Vein endothelial cell (primary cell): ENCODE results near the genes HEBP2 and GJE1.

DNA sequence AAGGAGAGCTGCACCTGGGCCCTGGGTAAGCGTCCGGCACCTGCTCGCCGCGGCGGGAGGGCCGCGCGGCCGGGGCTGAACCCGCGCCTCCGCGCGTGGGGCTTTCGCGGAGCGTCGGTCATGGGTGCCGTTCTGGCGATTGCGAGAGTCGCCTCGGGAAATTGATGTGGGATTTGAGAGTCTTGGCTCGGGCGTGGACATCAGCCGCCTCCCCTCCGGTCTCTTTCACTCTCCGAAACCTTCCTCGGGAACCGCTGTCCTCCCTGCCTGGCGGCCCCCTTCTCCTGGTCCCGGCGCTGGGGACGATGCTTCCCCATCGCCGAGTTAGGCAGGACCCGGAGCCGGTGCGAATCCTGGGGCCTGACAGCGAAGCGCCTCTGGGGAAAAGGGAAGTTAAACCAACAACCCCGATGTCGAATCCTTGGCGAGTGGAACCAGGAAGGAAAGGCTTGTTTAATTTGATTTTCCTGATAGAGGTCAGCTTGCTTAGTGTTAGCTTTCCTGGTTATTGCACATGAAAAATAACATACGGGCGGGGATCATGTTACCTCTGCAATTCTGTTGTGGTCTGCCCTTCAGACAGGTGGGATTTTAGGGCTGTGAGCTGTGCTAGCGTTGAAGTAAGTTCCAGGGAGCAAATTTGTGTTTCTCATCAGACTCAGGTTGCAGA, 543 bp downstream of the ARFGEF3 start:
- CAGE, long polyA plus RNA = no peak

DNA sequence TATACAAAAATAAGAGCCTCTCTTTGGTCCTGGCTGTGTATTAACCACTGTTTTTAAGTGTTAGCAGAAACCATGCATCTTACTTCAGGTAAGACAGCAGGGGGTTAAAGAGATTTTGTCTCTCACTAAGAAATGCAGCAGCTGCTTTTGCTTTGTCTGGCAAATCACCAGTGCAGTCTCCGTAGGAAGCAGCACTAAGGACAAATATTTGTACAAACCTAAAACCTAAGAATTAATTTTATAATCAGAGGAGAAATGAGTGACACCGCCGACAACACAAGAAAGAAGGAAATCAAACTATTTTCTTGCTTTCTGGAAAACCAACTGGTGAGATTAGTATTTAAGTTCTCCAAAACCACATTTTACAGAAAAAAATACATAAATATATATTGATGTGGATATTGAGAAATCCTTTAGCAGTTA, 837 bp downstream of the SMIM28 start:
- CAGE, long polyA plus RNA = no peak

DNA sequence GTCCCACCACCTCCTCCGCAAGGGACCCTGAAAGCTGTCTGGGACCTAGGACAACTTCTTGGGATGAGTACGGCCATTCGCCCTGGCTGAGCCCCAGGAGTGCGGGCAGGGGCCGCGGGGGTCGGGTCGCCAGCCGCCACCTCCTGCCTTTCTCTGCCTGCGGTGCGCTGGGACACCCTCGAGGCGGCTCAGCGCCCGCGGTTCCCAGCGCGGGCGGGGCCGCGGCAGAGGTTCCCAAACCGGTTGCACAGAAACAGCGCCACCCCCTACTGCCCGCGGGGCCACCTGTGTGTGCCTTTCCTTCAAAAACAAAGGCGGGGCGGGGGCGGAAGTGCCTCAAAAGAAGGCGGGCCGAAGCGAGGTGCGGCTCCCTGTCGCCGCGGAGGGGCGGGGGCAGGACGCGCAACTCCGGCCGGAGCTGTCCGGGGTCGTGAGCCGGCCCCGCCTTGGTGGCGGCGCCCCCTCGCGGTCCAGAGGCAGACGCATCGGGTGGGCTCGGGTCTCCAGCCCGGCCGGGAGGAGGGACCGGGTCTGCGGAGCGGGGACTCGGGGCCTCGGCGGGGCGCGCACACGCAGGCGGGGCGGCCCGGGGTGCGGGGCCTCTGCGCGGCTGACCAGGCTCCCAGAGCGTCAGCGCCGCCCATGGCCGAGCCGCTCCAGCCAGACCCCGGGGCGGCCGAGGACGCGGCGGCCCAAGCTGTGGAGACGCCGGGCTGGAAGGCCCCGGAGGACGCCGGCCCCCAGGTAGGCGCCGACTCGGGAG, at the start of gene HEBP2:
TSS of gene HEBP2 (plus strand) at position 370 of the 763 bp plus-strand sequence.
- CAGE, long polyA plus RNA = no peak

DNA sequence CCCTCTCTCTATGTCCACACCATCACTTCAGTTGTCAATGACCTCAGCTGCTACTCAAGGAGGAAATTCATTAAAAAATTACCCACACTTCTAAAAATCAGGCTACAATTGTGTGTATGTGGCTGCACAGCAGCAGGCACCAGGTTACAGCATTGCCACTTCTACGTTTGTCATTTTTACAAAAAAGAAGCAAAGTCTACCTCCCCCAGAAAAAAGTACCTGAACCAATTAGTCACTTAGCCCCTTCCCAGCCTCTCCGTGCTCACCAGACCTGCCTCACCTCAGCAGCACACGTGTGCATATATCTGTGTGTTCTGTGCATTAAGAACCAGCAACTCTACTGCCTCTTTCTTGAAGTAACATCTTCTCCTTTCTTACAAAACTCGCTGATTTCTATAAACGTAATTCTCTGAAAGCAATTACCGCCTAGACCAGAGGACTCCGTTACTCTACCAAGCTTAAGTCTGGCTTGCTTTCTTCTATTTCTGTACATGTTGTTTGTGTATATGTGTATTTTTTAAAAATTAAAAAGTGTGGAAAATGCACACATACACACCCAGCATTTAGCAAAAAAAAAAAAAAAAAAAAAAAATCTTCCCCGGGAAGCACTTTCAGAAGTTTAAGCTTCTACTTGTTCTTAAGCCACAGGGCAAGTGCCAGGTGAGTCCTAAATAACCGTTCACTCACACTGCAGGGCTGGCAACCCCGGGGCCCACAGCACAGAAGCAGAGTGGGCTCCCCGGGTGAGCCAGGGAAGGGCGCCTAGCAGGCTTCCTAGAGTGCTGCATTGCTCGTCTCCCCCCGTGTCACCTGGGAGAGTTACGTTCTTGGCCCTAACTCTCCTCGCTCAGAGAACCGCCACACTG, 19.5 kb downstream of the HEBP2 start:
- CAGE, long polyA plus RNA = no peak

- CAGE, long polyA plus RNA = no peak
Observed at GRCh38 chr6:138429535-138430073, 25.6 kb downstream of the HEBP2 start.

DNA sequence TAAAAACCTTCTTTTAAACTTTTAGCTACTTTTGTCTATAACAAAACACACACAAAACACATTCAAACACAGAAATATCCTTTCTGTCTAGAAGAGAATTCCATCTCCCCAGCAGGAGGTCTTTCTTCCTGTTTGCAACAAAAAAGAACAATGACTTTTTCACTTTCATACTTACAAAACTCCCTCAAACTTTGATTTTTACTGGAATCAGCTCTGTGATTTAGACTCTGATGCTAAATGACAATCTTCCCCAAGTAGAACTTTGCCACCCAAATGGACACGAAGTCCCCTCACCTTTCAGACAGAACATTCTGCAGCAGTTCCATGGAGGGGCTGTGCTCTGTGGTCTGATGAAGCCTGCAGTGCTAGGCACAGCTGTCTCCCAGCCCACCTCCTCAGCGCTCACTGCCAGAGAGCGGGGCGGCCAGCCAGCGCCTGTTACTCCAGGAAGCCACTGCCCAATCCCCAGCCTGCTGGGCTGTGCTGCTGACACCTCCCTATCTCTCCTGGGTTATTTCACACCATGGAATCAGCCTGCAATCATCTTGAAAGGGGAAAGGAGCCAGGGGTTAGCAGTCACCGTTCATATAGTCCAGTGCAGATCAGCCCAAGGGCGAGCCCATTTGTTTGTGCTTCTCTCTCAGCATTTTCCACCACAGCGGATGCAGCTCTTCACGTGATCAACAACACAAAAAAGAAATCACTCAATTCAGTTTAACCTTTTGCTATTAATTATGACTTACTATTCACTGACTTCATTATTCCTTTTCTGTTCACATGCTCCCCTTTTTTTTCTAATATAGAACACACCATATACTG, 46.2 kb upstream of the NHSL1 start:
- CAGE, long polyA plus RNA = no peak

GRCh38 chr6:138693408-138694150, 80.0 kb upstream of the CCDC28A start:
- CAGE, long polyA plus RNA = no peak

GRCh38 chr6:138914894-138915386, 73.1 kb downstream of the REPS1 start:
- CAGE, long polyA plus RNA = no peak

GRCh38 chr6:138979458-138980669, 8.2 kb downstream of the REPS1 start:
- CAGE, long polyA plus RNA = no peak

GRCh38 chr6:139030281-139030576, 1.7 kb downstream of the ABRACL start:
- CAGE, long polyA plus RNA = no peak

DNA sequence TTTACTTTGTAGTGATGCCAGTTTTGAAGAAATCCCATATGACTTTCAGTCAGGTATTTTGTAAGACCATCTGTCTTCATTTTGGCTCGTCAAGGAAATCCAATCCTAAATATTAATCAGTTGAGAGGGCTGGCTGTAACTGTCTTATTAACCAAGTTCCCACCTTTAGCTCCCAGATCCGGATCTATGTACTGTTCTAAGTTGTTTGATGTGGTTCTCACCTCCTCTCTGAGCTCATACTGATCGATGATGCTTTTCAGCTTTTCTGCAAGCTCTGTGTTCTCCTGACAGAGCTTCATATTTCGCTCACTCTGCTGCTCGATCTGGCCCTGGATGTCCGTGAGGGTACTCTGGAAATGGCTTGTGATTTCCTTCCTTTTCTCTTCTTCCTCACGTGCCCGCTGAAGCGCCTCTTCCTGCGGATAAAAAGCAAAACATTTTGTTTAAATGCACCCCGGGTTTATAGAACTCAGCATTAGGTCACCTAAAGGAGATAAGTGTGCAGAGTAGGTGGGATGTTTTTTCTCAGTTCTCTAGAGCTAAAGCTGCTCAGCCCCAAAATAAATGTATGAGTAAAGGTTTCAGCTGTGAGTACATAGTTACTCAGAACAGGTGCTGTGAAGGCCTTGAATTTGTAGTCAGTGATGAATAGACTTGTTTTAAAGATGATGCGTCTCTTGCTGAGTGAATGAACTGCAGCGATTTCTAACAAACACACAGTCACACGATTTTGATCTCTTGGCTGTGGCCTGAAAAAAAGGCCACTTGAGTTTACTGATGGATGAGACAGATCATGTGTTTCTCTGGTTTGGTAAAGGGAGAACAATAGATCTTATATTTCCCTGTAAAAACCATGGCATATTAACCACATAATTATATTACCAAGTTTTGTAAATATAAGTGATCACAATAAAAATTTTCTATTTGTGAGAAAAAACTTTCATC, 29.2 kb downstream of the TXLNB start:
- CAGE, long polyA plus RNA = no peak

DNA sequence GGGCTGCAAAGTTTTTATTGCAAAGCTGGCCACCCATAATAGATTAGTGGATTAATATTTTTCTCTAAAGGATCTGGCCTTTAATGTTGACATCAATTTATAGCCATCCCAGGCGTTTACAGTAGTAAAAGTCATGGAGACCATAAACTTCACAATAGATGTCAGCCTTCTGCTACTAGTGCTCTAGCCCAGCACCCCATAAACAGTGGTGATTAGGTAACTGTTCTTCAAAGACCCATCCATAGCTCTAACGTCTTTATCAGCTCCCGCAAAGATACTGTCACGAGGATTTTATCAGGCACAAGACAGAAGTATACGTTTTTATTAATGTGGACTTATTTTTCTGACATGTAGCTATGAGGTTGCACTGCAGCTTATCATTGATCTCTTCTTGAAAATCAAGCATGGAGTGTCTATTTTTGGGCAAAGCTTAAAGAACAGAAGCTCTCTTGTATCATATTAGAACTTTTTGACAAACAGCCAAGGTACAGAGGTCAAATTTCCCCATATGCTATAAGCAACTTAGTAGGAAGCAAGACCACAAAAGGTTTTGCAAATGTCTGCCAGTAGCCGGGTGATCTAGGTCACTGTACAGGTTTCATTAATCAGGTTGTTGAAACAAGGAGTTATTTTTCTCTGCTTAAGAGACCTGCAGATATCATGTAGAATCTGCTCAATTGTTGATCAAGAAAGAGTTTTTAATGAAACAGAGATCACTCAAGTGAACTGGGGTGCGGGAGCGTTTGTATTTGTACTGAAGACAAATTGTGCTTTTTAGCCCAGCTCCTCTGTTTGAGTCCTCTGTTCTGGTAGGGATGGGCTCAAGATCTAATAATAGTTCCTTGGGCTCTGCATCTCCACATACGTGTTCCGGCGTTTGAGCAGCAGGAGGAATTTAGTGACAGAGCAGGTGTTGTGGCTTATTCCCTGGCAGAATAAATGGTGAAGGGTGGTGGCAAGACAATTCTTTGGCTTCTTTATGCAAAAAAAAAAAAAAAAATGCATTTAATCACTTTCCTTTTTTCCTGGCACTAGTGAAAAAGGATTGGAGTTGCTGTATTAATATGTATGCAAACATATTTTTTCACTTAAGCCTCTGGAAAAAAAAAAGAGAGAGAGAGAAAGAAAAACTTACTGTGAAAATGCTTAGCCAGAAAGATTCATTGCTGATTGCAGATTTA, 4.4 kb downstream of the CITED2 start:
- CAGE, long polyA plus RNA = no peak

- CAGE, long polyA plus RNA = no peak
Observed at GRCh38 chr6:139490267-139490926, 115.9 kb upstream of the CITED2 start.

DNA sequence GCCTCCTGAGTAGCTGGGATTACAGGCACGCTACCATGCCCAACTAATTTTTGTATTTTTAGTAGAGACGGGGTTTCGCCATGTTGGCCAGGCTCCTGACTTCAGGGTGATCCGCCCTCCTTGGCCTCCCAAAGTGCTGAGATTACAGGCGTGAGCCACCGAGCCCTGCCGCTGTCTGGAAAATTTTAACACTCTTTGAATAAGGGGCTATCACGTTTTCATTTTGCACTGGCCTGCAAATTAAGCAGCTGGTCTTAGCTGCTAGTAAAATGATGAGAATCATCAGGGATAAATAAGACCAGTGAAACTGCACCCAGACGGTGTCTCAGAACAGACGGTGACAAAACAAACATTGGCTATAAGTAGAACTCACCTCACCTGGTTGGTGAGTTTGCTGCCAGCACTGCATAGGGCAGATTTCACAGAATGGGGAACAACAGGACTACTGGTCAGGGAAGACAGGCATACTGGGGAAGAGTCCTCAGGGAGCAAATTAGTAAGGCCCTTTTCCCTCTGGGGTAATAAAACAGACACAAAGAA, 175.8 kb upstream of the CITED2 start:
- CAGE, long polyA plus RNA = no peak

- CAGE, long polyA plus RNA = no peak
Observed at GRCh38 chr6:139589930-139590850, 215.7 kb upstream of the CITED2 start.

- CAGE, long polyA plus RNA = no peak
Observed at GRCh38 chr6:139654711-139655474, 280.4 kb upstream of the CITED2 start.

GRCh38 chr6:139846514-139847483, 472.4 kb upstream of the CITED2 start:
- CAGE, long polyA plus RNA = no peak

DNA sequence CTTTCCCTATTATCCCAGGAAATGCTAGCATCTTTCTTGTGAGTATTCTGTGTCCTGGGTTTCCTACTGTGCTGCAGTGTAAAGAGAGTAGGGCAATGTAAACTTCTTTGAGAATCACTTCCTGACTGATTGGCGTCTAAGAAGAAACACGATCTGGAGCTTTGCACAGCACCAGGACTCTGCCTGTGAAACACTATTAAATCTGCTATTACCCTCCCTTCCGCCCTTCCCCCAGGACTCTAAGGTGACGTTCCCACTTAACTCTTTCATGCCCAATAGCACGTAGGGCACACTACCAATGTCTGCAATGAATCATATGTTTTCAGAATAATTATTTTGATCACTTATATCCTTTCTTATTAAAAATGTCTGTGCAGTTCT, 607.3 kb upstream of the CITED2 start:
- CAGE, long polyA plus RNA = no peak

GRCh38 chr6:140313027-140313477, 938.6 kb upstream of the CITED2 start:
- CAGE, long polyA plus RNA = no peak

- CAGE, long polyA plus RNA = no peak
Observed at GRCh38 chr6:142132853-142133177, at the start of gene GJE1. Gene GJE1 (plus strand): TSS chr6:142132925.